ENCODE measurements around the gene USB1.

DNA sequence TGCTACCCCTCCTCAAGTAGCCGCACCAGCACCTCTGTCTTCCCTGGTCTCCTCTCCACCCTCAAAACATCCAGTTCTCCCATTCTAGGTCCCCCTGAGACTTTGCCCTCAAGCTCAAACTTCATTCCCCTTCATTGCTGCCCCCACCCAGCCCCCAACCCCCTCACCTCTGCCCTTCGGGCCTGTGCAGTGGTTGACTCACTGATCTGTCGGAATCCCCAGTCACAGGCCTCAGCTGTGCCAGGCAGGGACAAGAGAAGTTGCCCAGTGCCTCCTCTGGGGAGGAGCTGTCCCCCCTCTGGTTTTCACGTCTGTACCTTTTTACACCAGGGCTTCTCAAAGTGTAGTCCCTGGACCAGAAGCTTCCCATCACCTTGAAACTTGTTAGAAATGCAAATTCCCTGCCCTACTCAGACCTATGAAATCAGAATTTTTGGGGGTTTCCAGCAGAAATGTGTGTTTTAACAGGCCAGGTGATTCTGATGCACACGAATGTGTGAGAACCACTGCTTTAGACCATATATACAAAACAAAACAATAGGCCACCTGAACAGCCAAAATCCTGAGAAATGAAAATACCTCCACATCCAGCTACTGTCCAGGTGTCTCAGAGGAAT lies 744 bp upstream of the DOK4 start:
- PRO-cap = no peak

DNA sequence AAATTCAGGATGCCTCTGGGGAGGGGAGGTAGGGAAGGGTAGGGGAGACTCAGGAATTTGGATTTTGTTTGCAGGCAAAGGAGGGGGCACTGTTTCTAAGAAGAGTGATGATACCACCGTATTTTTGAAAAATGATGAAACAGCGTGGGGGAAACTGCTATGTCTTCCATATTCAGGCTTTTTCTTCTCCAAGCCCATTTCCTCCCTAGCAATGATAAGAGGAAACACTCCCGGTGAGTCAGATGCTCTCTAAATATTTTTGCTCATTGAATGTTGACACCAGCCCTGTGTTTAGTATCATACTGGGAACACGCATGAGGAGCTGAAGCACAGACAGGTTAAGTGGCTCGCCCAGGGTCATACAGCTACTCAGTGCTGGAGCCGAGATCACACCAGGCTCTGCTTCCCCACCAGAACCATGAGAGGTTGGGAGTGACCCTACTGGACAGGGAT lies 37.9 kb upstream of the ADGRG1 start:
- PRO-cap = no peak

GRCh38 chr16:57619281-57620202 lies 8.9 kb upstream of the ADGRG1 start:
- PRO-cap = unidirectional peak, plus-strand start at chr16:57619751; bidirectional peak, plus-strand start at chr16:57620046, minus-strand start at chr16:57619986

DNA sequence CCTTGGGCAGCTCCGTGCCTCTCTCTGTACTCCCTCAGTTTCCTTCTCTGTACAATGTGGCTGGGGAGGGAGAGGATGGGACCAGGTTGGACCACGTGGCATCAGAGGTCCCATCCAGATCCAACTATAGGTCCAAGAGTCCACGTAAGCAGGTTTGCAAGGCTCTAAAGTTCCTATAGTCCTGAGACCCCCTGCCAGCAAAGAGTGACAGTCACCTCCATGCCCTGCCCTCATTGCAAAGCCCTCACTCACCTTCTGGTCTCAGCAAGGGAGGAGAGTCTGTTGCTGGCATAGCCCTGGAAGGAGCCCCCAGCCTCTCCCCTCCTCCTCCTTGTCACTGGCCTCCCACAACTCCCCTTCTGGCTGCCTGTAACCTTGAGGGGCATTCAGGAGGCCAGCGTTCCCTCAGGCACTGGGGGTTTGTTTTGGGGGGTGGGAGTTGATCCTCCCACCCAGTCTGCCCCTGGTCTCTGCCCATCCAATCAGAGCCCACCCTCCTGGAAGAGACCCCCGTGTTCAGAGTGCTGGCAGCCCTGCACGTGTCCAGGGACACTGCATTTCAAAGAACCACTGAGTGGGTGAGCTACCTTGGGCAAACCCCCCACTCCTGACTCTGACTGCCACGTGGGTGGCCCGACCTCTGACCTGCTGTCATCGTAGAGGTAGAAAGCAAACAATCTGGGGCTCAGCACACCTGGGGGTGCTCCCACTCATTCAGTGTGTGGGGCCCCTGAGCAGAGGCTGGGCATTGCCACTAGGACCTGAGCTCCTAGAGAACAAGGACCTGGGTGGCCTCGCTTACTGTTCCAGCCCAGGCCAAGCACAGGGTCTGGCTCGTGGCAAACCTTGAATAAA lies 5.9 kb upstream of the DRC7 start:
- PRO-cap = no peak

DNA sequence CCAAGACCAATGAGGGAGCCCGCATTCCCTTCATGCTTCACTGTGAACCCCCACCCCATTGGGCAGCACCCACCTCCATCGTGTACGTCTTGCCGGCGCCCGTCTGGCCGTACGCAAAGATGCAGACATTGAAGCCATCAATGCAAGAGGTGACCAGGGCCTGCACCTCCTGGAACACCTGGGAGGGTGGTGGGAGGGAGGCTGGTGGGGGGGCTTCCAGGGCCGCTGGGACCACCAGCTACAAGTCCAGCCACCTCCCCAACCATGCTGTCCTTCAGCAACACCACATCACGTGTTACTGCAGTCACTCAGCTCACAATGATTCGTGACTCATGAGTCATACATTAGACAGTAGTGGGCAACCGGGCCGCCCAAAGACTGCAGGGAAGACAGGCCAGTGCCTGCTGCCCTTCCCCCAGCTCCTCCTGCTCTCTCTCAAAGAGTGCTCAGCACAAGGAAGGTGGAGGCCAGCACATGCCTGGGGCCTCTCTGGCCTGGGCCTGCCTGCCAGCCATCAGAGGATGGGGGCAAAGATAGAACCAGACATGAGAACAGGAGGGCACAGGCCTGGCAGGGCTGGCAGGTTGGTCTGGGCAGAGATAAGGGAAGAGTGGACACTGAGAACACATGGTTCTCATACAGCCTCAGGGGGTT lies 28.6 kb downstream of the KATNB1 start:
- PRO-cap = no peak

DNA sequence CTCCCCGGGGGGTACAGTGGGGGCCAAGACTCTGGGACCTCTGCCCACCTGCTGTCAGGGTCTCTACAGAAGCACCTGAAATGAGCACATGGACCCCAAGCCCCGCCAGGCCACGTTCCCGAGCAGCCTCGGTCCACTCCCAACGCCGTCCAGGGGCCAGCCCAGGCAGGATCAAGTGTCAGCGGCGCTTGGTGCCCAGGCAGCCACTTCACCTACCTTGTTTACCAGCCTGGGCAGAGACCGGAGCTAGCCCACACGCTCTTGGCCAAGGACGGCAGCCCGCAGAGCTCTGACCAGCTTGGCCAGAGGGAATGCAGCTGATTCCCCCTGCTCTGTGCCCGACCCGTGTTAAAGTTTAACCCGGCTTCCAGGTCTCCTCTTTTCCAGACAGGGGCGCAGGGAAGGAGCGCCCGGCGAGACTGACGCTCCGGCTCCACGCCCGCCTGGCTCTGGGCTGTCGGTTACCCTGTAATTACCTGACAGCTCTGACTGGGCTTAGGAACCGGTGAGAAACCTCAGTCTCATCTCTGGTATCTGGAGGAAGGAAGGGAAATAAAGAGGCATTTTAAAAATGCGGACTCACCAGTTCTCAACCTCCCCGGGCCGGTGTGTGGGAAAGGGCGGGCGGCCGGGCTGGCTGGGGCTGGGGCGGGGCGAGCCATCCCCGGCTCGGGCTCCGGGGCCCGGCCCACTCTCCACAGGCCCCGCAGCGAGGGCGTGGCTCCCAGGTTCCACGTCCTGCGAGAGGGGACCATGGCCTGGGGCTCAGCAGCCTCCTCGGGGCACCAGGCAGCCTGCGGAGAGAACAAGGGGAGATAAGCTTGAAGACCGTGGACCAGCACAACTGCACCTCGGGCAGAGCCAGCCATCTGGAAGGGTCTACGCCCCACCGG lies 4.6 kb downstream of the KIFC3 start:
- PRO-cap = bidirectional peak, plus-strand start at position 734 of the sequence, minus-strand start at position 608 of the sequence

DNA sequence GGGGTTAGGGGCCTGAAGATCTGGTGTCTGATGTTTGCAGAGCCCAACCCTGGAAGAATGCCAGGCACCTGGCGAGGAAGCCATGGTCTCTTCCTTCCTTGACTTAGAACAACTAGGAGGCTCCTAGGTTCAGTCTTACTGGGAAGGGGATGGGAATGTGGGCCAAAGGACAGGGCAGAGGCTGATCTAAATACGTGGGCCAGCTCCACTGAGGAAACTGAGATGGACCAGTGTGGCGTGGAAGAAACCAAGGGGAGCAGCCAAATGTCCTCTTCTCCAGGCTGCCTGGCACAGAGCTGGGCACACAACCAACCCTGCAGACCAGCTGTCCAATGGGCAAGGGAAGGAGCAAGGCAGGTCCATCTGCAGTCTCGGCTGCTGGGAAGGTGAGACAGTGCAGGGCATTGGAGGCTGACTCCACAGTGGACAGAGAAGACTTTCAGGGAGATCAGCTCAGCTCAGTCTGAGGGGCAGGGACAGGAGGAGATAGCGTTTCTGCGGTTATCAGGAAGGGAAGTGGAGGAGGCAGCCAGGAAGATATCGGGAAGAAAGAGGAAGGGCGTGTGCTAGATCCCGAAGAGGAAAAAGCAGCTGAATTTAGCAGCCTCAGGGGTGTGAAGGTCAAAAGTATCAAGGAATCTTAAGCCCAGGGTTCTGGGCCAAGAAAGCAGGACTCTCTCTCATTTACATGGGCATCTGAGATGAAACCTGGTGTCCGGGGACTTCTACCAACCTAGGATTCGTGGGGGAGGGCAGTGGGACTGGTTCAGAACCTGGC lies 2.0 kb downstream of the KIFC3 start:
- PRO-cap = no peak

GRCh38 chr16:57801714-57802225 lies 521 bp downstream of the KIFC3 start:
- PRO-cap = bidirectional peak, plus-strand start at chr16:57802001, minus-strand start at chr16:57801933

GRCh38 chr16:57803183-57803850 lies 1.0 kb upstream of the KIFC3 start:
- PRO-cap = no peak

- PRO-cap = no peak
Measured at GRCh38 chr16:57897628-57897966, 73.3 kb downstream of the CNGB1 start.

DNA sequence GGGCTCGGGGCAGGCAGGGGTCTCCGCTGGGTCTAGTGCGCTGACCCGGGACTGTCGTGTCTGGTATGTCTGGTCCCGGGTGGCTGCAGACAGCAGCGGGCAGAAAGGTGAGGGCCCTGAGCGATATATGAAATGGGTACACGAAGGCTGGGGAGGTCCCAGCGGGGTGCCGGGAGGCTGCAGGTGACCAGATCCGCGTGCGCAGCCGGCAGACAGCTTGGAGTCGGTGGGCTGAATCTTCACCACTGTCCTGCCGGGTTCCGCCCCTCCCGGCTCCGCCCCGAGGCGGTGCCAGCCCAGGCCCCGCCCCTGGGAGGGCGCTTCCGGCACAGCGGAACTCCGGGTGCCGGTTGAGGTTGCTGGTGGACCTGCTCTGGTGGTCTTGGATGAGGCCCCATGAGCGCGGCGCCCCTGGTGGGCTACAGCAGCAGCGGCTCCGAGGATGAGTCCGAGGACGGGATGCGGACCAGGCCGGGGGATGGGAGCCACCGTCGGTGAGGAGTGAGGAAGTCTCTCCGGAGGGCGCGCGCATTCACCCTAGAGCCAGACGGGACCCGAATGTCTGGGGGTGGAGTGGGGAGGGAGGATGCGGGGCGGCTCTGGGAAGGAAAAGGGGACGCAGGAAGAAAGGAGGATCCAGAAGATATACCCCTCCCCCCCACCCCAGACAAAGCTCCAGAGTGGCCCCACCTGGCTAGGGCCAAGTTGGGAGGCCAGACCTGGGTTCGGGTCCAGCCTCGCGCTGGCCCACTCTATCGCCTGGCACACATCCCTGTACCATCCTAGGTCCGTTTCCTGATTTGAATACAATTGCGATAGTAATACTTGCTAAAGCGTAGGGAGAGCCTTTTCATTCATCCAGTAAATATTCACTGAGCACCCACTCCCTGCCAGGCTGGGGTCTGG lies at the start of gene USB1:
TSS of gene USB1 (plus strand) at position 320 of the 906 bp plus-strand sequence.
- PRO-cap = bidirectional peak, plus-strand start at position 337 of the sequence, minus-strand start at position 233 of the sequence

- PRO-cap = no peak
Measured at GRCh38 chr16:58157479-58158417, 28.6 kb upstream of the CFAP20 start.

DNA sequence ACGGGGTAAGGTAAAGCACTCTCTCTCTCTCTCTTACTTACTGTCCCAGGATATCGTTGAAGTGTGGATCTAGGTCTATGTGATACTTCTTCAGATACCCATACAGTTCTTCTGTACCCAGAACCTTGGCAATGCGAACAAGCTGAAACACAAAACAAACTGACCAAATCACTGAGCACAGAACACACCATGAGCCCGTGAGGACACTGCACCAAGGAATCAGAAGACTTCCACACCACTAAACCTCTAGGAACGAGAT lies 31.4 kb downstream of the CSNK2A2 start:
- PRO-cap = no peak

GRCh38 chr16:58475300-58475804 lies 24.6 kb upstream of the NDRG4 start:
- PRO-cap = no peak

DNA sequence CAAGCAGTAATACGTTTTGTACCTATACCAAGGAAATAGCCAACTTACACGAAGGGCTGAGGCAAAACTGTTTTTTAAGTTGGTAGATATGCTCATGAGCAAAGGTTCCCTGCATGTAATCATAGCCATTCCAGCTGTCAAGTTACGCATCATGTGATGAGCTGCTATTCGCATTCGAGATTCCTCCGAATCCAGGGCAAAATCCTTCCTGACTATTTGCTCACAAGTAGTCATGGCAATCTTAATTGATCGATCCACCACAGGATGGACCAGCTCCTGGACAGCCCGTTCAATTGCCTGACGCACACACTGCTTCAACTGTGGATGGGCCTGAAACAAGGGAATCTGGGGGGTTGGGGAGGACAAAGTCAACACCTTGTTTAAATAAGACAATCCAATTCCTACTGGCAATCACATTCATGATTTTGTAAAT lies 28.3 kb downstream of the SETD6 start:
- PRO-cap = no peak

- PRO-cap = no peak
Measured at GRCh38 chr16:58652760-58653026, 23.1 kb upstream of the CNOT1 start.

DNA sequence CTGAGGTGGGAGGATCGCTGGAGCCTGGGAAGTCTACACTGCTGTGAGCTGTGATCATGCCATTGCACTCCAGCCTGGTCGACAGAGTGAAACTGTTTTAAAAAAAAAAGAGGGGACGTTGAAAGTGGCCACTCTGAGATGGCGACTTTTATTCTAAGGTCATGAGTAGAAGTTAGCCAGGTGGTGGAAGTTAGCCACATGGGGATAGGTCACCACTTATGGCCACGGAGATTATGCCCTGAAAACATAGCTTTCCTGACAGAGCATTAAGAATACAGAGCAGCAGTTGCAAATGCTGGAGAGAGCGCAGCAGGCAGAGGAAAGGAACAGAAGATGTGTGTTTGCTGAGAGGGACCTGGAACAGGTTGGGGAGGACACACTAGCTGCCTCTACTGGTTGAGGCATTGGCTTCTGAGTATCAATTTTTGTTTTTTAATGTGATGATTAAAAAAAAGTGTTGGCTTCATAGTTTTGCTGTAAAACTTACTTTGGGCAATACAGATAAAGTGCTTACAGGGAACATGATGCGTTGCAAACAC lies 118.3 kb upstream of the GOT2 start:
- PRO-cap = no peak

- PRO-cap = no peak
Measured at GRCh38 chr16:59205324-59205915, 471.3 kb upstream of the GOT2 start.

DNA sequence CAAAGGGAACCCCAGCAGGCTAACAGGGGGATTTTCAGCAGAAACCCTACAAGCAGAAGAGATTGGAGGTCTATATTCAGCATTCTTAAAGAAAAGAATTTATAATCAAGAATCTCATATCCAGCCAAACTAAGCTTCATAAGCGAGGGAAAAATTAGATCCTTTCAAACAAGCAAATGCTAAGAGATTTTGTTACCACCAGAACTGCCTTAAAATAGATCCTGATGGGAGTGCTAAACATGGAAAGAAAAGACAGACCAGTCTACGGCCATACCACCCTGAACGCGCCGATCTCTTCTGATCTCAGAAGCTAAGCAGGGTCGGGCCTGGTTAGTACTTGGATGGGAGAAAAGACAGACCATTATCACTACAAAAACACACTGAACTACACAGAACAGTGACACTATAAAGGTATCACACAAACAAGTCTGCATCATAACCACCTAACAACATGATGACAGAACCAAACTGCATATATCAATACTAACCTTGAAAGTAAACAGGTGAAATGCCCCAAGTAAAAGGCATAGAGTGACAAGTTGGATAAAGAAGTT lies 997.1 kb upstream of the GOT2 start:
- PRO-cap = no peak

- PRO-cap = no peak
Measured at GRCh38 chr16:64409800-64410176, 712.1 kb downstream of the CDH11 start.